Cardiac ventricle fibroblast (primary cell): ENCODE results near the gene CACTIN.

GRCh38 chr19:3552746-3553494, 4.5 kb downstream of the MFSD12 start:
- RAMPAGE, long total RNA = no peak

DNA sequence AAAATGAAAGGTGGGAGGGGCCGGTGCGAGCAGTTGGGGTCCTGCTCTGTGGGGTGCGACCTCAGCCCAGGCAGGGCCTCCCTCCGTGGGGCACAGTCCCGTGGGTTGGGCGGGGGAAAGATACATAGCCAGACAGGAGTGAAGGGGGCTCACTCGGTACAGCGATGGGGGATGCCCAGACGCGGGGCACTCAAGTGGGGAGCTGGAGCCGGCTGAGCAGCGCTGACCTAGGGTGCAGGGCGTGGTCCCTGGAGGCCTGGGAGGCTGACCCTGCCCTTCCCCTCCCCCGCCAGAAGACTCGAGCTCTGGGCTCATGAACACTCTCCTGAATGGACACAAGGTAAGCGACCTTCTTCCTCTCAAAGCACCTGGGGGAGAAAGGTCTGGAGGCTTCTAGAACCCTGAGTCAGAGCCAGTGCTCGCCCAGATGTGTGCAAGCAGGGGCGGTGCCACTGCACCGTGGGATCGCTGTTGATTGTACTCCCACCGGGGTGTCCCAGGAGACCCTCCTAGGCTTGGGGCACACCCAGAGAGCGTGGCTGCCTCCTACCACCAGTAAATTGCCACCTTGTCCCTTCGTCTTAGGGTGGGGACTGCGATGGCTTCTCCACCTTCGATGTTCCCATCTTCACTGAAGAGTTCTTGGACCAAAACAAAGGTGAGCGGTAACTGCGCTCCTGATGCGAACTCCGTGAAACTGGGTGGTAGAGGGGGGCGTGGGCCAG, 3.4 kb downstream of the HMG20B start:
- RAMPAGE, long total RNA = no peak

DNA sequence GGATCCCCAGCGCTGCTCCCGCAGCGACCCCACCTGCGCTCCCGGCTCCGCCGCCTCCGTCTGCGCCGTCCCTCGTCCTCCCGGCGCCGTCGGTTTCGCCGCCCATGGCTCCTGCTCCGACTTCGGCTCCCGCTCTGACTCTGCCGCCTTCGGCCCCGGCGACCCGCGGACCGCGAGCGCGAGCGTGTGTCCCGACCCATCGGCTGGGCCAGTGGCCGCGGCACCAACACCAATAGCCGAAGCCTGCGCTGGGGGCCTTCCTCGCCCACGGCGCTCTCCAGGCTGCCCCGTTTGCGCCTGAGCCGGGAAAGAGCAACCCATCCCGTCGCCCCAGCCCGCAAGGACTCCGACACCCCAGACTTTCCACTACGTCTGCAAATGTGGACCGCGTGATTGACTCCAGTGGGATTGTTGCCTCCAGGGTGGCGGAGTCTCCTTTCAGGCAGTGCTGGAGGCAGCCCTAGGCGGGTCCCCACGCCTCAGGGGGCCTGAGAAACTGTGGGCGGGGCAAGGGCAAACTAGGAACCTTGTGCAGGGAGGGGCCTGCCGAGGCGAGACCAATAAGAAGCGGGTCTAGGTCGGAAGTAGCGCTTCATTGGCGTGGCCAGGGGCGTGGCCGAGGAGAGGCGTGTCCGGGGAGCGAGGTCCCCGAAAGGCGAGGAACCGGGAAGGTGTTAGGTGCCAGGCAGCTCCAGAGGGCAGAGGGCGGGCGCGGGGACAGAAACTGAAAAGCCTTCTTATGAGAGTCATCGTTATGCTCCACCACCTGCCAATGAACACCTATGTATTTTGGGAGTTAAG, at the start of gene CACTIN:
TSS of gene CACTIN (minus strand) at position 228 of the 801 bp plus-strand sequence.
- RAMPAGE, long total RNA = no peak

DNA sequence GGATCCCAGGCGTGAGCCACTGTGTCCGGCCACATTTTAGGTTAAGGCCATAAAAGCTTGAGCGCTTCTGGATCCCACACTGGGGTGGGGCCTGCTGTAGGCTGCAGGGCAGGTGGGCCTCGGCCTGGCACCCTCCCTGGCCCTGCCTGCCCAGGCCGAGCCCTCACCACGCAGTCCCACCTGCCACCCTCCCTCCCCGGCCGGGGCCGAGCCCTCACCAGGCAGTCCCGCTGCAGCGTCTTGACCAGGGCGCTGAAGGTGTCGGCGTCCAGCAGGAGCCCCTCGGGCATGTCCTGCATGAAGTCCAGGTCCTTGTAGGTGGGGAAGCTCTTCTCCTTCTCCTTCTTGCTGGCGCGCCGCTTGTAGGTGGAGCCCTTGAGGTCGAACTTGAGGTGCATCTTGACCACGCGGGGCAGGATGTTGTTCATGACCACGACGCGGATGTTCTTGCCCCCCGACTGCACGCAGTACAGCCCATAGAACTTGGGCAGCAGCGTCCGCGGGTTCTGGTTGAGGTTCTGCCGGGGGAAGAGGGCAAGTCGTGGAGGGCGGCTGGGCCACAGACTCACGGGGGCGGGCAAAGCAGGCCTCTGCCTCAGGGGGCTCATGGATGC, 26.6 kb upstream of the CACTIN start:
- RAMPAGE, long total RNA = no peak

- RAMPAGE, long total RNA = no peak
These were observed 31.3 kb upstream of the CACTIN start for GRCh38 chr19:3657929-3658315.

DNA sequence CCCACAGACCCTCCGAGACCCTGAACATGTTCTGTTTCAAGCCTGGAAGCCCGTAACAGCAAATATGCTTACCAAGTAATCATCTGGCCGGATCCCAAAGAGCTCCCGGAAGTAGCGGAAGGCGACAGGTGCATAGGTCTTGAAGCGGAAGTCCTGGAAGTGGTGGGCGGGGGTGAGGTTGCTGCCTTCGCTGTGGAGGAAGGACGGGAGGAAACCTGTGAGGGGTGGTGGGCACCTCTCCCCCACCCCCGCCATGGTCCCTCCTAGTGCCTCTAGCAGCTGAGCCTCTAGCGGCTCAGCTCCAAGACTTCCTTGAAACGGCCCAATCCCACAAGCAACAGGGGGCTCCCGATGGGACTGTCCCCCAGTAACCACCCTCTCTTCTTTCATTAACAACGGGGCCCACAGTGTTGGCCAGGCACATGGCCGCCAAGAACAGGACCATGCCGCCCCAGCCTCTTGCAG, 34.3 kb upstream of the CACTIN start:
- RAMPAGE, long total RNA = no peak

DNA sequence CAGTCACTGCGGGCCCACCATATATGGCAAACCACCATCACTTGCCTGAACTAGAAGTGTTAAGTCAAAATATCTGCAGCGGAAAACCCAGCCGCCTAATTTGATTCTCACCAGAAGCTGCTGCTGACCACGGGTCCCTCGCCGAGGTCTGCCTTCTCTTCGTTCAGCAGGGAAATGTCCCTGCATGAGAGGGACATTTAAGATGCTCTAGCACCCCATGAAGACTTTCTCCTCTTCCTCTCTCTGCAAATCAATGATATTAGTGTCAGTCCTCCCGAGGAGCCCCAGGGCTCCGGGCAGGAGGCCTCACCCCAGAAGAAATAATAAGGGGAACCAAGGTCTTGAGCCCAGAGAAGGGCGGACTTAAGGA, 3.0 kb upstream of the MATK start:
- RAMPAGE, long total RNA = no peak

DNA sequence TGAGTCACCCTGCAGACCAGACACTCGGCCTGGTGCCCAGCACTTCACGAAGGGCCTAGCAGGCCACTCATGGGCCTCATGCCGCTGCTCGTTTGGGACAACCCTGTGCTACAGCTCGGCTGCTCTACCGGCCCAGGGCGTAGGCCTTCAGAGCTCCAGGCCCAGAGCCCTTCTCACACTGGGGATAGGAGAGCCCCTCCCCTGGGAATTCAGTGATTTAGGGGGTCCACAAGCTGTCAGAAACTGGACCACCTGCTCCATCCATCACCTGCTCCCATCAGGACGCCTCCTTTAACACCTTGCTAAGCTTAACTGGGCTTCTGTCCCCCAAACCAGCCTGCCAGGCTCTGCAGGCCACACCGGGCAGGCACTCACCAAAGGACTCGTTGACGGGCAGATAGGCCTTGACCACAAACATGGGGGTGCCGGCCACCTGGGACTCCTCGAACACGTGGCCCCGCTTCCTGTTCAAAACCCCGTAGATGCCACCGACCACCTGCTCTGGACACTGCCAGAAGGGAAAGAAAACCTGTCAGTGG, 6.0 kb upstream of the DAPK3 start:
- RAMPAGE, long total RNA = no peak

GRCh38 chr19:3982516-3983432, 2.5 kb downstream of the EEF2 start:
- RAMPAGE, long total RNA = no peak

DNA sequence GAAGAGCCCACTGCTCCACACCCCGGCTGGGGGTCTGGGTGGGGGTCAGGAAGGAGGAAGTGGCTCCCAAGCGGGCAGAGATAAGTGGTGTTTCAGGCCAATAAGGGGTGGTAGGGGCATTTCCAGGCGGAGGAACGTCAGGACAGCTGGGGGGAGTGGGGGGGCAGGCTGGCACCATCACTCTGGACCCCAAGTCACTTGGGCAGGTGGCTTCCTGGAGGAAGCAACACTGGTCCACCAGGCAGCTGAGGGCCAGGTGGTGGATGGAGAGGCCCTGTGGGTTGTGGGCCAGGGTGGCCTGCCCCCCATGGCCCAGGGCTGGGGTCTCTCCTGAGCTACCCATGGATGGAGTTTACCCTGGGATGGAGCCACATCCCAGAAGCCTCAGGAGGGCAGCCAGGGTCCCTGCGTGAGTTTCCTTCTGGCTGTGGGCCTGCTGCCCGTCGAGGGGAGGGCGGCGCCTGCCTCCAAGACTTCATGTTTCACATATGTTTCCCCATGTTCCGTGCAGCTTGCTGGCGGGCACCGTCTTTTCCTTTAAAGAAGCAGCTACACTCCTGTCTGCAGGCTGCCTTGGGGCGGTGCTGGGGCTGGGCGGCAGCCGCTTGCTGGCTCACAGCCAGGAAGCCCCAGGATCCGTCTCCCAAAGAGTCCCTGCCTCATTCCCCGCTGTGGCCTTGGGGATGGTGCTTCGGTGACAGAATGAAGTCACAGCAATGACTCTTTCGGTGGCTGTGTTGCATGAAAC, 24.7 kb downstream of the PIAS4 start:
- RAMPAGE, long total RNA = no peak

DNA sequence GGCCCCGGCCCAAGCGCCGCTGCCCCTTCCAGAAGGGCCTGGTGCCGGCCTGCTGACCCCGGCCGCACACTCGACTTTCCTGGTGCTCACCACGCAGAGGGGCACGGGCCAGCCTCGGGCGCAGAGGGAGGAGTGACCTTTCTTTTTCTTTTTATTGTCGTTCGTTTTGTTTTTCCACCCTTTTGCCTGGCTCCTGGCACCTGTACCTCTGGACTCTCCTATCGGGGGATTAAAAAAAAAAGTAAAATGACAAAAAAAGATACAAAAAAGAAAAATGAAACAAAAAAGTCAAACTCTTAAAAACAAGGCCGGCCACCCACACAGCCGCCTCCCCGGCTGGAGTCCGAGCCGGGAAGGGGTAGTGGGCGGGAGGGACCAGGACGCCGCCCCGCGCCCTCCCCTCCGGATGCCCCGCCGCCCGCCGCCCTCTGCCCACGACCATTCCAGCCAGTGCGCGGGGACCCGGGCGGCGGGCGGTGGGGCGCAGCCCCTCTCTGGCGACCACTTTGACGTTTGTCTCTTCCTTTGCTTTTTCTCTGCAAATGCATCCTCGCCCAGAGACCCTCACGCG, 28.8 kb downstream of the ZBTB7A start:
- RAMPAGE, long total RNA = no peak

DNA sequence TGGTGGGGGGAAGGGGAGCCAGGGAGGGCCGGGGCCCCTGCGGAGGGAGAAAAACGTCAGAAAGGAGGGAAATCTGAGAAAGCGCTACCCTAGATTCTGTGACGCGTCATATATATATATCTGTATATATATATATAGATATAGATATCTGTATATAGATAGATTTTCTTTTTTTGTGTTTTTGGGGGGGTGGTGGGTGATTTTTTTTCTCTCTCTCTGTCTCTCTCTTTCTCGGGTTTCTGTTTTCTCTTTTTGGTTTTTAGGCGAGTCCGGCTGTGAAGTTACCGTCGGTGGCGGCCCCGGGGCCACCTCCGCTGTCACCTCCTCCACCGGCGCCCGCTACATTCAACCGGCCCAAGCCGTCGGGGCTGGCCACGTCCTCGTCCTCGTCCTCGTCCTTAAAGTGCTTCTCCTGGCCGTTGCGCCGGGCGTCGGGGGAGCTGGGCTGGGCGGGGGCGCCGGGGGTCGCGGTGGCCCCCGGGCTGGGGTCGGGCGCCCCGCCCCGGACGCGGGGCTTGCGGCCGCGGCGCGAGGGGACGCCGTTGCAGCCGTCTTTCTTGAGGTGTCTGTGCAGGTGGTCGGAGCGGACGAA, 19.1 kb downstream of the ZBTB7A start:
- RAMPAGE, long total RNA = no peak

GRCh38 chr19:4060361-4061025, 6.2 kb downstream of the ZBTB7A start:
- RAMPAGE, long total RNA = no peak

- RAMPAGE, long total RNA = no peak
These were observed 1.7 kb upstream of the ZBTB7A start for GRCh38 chr19:4068372-4068766.

- RAMPAGE, long total RNA = no peak
These were observed 26.5 kb downstream of the MAP2K2 start for GRCh38 chr19:4097198-4098084.

DNA sequence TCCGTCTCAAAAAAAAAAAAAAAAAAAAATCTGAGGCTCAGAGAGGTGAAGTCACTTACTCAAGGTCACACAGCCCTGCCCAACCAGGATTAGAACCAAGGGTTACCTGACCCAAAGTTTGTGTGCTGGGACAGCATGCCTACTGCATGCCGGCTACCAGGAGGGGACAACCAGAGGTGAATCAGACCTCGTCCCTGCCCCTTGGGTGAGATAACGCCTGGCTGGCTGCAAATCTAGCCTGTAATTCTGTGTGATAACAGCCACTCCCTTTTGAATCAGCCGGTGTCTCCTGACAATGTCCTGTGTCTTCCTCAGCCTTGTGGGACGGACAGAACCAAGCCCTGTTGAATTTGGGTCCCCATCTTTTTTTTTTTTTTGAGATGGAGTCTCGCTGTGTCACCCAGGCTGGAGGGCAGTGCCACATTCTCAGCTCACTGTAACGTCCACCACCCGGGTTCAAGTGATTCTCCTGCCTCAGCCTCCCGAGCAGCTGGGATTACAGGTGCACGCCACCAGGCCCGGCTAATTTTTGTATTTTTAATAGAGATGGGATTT, 5.4 kb downstream of the CREB3L3 start:
- RAMPAGE, long total RNA = no peak

DNA sequence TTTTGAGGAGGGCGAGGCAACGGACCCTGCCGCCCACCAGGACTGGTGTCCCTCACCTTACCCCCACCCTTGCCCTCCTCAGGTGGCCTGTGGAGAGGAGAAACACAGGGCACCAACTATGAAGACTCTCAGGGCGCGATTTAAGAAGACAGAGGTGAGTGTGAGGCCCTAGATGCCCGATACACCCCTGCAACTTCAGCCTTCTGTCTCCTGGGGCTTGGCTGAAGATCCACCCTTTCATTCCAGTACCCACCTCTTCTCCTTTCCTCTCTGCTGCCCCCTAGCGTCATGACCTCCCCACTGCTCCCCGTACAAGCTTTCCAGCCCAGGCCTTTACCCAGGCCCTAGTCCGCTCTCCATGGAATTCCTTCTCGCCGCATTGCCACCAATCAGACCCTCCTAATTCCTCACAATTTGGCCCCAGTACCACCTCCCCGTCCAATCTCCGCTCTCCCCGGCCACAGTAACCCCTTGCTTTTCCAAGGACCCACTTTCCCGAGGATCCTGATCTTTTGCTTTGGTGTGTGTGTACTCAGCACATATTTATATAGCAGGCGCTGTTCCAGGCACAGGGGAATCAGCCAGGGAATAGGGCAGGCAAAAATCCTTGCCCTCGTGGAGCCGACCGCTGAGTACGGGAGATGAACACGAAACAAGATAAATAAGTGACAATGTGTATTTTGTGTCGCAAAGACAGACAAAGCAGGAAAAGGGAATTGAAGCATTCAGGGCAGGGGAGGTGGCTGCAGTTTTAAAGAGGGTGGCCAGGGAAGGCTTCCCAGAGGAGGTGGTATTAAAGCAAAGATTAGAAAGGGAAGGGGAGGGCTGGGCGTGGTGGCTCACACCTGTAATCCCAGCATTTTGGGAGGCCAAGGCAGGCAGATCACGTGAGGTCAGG, 4.1 kb downstream of the ANKRD24 start:
- RAMPAGE, long total RNA = no peak

DNA sequence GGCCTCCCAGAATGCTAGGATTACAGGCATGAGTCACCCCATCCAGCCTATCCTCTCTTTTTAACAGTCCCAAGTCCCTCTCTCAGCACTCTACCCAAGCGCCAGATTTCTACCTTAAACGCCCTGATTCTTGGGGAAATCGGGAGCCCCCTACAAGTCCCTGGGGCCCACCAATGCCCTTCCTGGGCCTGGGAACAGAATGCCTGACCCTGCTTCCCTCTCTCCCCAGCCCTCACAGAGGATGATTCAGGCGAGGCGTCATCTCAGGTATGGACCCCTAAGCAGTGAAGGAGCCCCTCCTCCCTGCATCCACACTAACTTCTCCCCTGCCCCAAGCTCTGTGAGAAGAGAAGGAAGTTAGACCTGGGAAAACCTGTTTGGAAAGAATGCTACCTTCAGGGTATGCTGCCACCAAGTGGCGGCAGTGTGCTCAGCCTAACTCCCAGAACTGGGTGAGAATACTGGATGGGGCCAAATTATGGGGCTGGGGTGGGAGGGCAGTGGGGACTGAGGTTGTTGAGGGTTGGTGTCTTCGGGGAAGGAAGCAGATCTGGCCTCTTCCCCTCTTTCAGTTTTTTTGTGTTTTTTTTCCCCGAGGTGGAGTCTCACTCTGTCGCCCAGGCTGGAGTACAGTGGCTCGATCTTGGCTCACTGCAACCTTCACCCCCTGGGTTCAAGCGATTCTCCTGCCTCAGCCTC, 20.6 kb upstream of the EBI3 start:
- RAMPAGE, long total RNA = no peak

DNA sequence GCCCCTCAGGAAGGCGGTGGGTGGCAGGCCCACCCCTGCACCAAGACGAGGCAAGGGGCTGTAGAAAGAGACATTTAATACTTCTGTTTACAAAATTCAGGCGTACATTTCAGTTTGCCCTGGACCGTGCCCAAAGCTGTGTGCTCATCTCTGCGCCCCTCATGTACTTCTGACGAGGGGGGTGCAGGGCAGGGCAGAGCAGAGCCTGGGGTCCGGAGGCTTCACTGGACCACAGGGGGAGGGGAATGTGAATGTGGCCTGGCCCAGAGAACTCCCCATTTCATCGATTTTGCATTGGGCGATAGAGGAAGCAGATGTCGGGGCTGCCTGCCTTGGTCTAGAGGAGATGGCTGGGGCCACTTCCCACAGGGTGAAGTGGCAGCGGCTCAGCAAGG, 16.9 kb downstream of the MPND start:
- RAMPAGE, long total RNA = no peak

DNA sequence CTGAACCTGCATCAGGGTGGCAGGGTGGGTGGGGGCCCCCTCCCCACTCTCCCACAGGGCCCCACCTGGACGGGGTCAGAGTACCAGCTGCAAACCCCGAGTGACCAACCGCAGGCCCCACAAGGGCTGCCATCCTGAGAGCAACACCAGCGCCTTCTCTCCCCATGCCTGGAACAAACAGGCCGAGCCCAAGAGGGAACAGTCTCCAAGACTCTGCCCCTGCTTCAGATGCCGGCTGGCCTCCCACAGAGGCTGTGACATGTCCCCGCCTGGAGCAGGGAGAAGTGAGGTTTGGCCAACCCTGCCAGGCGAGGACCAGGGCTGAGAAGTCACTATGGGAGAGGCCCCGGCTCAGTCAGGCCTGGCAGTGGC, 27.1 kb downstream of the MPND start:
- RAMPAGE, long total RNA = no peak